Pericardium fibroblast (primary cell): ENCODE data around the genes IFT57, GUCA1C and DPPA4.

DNA sequence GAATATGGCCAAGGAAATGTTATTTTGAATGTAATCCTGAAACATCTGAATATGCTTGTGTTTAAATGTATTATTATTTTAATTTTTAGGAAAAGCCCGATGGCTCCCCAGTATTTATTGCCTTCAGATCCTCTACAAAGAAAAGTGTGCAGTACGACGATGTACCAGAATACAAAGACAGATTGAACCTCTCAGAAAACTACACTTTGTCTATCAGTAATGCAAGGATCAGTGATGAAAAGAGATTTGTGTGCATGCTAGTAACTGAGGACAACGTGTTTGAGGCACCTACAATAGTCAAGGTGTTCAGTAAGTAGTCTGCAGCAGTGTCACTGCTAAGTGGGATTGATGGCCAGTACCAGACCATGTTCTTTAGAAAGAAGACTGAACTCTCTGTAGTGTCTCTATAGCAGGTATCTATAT, 157.5 kb downstream of the ALCAM start:
- RAMPAGE, long total RNA, result no peak

- RAMPAGE, long total RNA, result no peak
Measured at GRCh38 chr3:105539844-105540323, 173.2 kb downstream of the ALCAM start.

DNA sequence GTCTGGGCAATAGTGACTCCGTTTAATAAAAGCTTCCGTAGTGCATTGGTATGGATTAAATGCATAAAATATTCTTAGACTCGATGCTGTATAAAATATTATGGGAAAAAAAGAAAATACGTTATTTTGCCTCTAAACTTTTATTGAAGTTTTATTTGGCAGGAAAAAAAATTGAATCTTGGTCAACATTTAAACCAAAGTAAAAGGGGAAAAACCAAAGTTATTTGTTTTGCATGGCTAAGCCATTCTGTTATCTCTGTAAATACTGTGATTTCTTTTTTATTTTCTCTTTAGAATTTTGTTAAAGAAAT, 209.3 kb downstream of the ALCAM start:
- RAMPAGE, long total RNA, result no peak

GRCh38 chr3:106004057-106004794, 135.4 kb upstream of the CBLB start:
- RAMPAGE, long total RNA, result no peak

DNA sequence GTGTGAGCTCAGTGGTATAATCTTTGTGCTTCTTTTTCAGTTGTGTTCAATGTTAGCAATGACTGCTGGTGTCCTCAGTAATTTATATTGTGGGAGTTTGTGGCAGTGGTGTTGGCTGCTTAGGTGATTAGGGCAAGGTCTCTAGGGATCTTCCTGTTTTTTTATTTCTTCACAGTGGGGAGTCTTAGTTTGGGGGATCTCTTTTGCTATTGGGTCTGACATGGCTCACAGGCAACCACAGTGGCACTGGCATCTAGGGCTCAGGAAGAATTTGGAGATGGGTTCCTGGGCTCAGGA, 610.8 kb upstream of the CBLB start:
- RAMPAGE, long total RNA, result no peak

GRCh38 chr3:107421067-107421499, 43.8 kb downstream of the CCDC54 start:
- RAMPAGE, long total RNA, result no peak

- RAMPAGE, long total RNA, result no peak
Measured at GRCh38 chr3:107525027-107526269, 2.7 kb downstream of the BBX start.

- RAMPAGE, long total RNA, result no peak
Measured at GRCh38 chr3:107548974-107549980, 26.5 kb downstream of the BBX start.

DNA sequence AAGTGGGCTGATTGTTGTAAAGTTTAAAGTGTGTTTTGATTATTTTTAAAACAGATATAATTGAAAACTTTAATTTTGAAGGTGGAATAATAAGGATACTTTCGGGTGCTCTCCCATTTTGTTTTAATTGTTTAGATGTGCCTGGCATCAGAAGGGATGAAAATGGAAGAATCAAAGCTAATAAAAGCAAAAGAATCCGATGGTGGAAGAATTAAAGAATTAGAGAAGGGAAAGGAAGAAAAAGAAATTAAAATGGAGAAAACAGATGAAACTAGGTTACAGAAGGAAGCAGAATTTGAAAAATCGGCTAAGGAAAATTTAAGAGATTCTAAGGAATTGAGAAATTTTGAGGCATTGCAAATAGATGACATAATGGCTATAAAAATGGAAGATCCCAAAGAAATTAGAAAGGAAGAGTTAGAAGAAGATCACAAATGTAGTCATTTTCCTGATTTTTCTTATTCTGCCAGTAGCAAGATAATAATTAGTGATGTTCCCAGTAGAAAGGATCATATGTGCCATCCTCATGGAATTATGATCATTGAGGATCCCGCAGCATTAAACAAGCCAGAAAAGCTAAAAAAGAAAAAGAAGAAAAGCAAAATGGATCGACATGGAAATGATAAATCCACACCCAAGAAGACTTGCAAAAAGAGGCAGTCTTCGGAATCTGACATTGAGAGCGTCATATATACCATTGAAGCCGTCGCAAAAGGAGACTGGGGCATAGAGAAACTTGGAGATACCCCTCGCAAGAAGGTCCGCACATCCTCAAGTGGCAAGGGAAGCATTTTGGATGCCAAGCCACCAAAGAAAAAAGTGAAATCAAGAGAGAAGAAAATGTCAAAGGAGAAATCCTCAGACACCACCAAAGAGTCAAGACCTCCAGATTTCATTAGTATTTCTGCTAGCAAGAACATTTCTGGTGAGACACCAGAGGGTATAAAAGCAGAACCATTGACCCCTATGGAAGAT, 250.0 kb downstream of the BBX start:
- RAMPAGE, long total RNA, result no peak

DNA sequence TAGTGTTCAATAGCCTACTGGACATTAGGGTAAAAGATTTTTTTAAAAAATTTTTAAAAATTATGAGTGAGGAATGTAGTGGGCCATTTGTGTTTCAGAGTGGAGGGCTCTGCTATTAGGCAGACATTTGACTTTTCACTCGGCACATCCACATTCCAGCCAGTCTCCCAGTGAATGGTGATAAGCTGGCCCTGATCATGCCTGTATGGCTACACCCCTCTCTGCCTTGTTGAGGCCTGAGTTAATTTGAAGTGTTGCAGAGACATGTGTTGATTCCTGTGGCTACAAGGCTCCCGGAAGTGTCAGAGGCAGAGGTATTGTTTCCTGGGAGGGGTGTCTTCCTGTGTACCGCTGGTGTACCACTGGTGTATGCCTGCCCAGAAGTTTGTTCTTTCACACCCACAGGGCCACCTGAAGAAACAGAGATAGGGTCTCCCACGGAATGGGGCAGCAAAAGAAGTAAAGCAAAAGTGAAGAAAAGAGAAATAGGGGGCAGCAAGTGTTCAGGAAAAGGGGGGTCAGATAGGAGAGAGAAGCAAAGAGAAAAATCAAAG, 36.4 kb upstream of the CD47 start:
- RAMPAGE, long total RNA, result no peak

DNA sequence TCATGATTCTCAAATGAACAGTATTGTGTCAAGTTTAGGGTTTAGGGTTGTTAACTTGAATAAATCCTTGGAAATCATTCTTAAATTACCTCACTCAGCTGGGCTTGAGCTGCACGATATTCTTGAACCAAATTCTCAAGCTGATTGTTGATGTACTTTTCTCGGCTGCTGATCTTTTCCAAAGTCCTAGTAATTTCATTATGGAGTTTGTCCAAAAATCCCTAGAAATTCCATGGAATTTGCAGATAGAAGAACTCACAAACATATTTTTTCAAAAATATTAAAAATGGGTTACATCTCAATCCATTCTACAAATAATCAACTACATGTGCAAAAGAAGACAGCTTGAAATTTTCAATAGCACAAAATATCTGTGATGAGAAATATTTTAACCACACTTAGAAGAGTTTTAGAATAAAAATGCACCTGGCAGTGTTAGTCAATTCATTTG, 55.4 kb downstream of the IFT57 start:
- RAMPAGE, long total RNA, result no peak

- RAMPAGE, long total RNA, result start-site peak on the minus strand at chr3:108222367-108222435, 877 and 875 reads in 2 replicates
Measured at GRCh38 chr3:108221825-108222754, at the start of gene IFT57. Gene IFT57 (minus strand): TSS chr3:108222424.

DNA sequence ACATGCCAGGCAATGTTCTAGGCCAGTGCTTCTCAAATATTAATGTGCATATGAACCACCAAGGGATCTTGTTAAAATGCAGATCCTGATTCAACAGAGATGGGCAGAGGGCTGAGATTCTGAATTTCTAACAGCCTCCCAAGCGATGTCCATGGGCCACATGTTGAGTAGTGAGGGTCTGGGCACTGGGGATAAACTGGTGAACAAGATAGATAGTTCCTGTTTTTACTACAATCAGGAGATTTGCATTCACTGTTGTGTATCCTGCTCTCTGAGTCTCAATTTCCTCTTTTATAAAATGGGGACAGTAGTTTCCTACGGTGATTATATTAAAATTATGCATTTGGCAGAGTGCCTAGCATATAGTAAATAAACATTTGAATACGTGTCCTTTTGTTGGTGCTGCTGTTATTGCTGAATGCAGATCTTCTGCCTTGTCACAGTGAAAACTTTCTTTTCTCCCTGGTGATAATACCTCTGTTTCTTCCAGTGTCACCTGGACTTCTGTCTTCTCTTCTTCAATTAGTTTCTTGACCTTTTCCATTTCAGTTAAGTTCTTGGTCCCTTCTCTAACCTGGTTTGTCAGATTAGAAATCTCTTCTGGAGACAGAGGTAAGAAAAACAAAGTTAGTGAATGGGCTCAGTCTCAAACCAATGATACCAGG, 102.5 kb downstream of the MYH15 start:
- RAMPAGE, long total RNA, result no peak

DNA sequence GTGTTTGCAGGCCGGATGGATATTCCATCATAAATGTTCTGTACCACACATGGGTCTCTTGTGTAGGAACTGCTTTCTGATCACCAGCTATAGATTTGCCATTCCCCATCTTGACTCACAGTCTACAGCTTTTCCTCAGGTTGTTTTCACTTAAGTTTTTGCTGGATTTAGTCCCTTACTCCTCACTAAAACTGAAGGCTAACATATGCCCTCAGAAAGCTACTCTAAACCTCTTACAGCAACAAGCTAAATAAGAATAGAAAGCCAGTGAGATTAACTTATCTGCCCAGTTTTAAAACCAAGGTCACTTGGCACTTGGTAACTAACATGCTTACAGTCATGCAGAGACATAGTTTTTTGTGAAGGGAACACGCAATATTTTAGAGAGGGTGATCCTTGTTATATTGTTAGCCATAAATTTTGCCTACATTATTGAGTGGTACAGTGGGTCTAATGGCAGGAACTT, at the start of gene GUCA1C:
Gene GUCA1C, minus strand, starts transcription at position 226 of the 466 bp plus-strand sequence.
- RAMPAGE, long total RNA, result no peak

DNA sequence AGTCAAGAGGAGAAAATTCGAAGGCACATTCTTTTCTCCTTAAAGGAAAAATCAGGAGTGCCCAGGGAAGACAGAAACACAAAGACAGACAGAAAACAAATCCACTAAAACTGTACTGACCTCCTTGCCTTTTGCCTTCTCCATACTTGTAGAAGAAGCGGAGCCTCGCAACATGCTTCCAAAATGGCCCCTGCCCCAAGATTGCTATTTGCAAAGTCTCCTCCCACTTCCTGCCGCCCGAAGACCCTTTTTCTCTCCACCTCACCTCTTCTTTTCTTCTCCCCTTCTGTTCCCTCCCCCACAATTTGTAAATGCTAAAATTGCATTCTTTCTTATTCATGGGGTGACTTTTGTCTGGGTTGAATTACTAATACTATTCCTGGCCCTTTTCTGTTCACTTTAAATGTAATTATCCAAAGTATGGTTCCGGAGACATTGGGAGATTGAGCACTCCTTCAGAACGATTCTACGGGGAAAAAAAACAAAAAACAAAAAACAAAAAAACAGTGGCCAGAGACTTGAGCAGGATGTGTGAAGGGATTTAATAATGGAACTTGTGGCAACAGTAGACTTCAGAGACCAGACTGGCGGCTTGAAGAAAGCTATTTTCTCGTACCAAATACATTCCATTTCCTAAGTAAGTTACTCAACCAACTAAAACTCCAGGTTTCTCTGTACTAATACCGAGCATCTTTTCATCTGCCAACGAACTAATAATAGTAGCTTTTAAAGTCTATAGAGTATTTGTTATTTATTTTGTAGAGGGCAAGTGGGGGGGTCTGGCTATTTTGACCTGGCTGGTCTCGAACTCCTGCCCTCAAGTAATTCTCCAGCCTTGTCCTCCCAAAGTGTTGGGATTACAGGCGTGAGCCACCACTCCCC, at the start of gene DPPA4:
Gene DPPA4, minus strand, starts transcription at position 203 of the 882 bp plus-strand sequence.
- RAMPAGE, long total RNA, result no peak

DNA sequence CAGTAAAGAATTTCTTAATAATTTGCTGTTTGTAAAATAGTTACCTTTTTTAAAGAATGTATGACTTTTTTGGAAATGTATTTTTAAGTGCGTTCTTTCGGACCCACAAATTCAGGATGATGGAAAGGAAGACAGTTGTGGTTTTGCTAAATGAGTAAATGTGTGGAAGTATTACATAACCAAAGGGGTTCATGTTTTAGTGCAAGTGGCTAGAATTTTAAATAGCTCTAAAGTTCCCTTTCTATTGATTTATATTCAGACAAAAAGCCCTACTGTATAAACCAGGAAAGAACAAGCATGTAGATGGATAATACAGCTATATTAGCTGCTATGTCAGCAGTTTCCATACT, 760.2 kb upstream of the NECTIN3 start:
- RAMPAGE, long total RNA, result no peak

GRCh38 chr3:111252831-111253202, 181.2 kb downstream of the NECTIN3 start:
- RAMPAGE, long total RNA, result no peak

- RAMPAGE, long total RNA, result no peak
Measured at GRCh38 chr3:111610205-111610615, 15.1 kb upstream of the ZBED2 start.

DNA sequence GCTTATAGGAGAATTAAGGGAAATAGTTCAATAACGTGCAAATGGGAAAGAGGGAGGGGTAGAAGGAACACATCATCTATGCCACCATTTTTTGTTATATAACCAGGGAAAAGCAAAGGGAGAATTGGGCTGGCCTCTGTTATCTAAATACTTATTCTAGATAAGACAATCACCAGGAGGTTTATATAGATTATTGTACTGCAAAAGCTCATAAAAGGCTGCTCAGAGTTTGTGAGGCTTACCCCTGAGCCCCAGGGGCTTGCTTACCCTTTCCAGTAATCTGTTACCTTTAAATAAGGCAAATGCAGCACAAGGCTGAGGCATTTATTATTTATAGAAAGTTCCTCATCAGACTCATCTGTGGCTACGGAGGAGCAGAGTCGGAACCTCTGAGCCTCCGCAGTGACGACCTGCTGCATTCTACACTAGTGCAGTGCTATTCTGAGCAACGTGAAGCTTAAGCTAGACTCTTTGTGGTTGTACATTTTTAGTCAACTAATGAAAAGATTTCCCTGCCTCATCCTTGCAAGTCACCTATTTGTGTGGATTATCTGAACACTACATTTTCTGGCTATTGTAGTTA, 18.6 kb downstream of the PLCXD2 start:
- RAMPAGE, long total RNA, result no peak

- RAMPAGE, long total RNA, result no peak
Measured at GRCh38 chr3:111762539-111763116, 88.2 kb downstream of the PLCXD2 start.